Gastrocnemius medialis (tissue), 3 donors: ENCODE data around the genes SMIM6, WBP2 and TEN1.

GRCh38 chr17:75516699-75517310 is 477 bp downstream of the TSEN54 start:
- PRO-cap: unidirectional peak, minus-strand start at chr17:75516876
- RAMPAGE, long total RNA, 3 experiments: no peak in any of the 3 experiments

- PRO-cap: bidirectional peak, plus-strand start at chr17:75525697, minus-strand start at chr17:75525485
- RAMPAGE, long total RNA, 3 experiments: no peak in any of the 3 experiments
Measured at GRCh38 chr17:75524867-75525646, 440 bp upstream of the LLGL2 start.

- PRO-cap: no peak
- RAMPAGE, long total RNA, 3 experiments: no peak in any of the 3 experiments
Measured at GRCh38 chr17:75548864-75549739, 23.6 kb downstream of the LLGL2 start.

GRCh38 chr17:75558339-75558844 is 29.2 kb upstream of the MYO15B start:
- PRO-cap: no peak
- RAMPAGE, long total RNA, 3 experiments: no peak in any of the 3 experiments

DNA sequence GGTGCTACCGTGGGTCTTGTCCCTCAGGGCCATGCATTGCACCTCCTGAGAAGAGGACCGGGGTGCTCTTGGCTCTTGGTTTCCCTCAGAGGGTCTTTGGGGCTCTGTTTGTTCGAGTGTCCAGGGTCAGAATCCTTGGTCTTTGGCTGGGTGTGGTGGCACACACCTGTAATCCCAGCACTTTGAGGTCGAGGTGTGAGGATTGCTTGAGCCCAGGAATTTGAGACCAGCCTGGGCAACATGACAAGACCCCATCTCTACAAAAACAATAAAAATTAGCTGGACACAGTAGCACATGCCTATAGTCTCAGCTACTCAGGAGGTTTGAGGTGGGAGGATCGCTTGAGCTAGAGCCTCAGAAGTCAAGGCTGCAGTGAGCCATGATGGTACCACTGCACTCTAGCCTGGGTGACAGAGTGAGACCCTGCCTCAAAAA is 22.2 kb upstream of the SMIM5 start:
- PRO-cap: no peak
- RAMPAGE, long total RNA, 3 experiments: no peak in any of the 3 experiments

- PRO-cap: no peak
- RAMPAGE, long total RNA, 3 experiments: no peak in any of the 3 experiments
Measured at GRCh38 chr17:75616923-75617677, 16.1 kb upstream of the SMIM5 start.

DNA sequence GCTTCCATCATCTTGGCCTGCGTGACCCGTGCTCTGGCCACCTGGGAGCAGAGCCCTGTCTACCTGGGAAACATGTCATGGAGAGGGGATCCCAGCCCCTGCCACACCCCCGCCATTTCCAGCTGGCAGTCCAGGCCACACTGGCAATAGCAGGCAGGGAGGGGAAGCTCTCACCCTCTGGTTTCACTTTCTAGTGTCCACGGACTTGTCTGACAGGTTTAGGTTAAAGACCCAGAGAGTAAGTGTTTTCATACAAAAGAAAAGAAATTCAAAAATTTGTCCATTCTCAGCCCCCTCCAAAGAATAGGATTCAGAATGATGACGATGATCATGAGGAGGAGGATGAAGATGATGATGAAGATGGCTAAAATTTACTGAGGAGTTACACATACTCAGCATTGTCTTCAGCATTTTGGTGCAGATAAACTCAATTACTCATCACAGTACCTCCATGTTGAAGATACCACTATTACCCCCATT is 3.7 kb upstream of the SMIM6 start:
- PRO-cap: no peak
- RAMPAGE, long total RNA, 3 experiments: no peak in any of the 3 experiments

GRCh38 chr17:75646037-75646875 is at the start of gene SMIM6:
SMIM6 (plus strand) TSS chr17:75646251.
- PRO-cap: no peak
- RAMPAGE, long total RNA, 3 experiments: no peak in any of the 3 experiments

DNA sequence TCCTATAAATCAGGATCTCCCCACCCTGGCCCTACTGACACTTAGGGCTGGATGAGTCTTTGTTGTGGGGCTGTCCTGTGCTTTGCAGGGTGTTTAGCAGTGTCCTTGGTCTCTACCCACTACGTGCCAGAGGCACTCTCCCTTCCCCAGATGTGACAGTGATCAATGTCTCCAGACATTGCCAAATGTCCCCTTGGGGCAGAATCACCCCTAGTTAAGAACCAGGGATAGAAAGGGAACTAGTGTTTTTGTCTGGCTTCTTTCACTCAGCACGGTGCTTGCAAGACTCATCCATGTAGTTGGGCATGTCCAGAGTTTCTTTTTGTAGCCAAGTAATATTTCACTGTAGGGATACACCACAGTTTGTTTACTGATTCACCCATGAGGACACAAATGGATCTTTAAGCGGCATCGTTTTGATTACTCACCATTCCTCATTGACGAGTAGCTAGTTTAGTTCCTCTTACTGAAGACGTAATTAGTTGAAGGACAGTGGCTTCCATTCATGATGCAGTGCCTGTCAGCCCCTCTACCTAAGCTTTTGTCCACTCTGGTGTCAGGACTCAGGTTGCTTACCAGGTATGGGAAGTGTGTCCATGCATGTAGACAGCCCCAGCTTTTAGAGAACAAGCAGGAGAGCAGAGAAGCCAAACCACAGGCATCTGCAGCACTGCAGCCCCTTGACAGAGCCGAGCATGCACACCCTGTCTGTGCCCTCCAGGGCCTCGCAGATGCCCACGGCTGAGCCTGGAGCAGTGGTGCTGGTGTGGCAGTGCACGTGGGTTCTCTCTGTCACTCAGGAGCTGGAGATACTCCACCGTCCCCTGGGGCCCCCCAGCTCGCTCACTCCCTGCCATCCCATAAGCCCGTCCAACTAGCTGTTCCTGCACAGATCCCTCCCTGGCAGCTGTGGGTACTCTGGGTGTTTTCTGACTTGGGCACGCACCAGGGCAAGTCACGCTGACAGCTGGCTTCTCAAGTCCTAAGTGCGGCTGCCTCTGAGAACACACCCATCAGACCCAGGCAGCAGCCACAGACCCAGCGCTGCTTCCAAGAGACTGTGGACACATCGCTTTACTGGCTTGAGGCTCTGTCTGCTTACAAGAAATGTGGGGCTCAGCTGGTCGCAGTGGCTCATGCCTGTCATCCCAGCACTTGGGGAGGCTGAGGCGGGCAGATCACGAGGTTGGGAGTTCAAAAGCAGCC is 25.7 kb upstream of the ITGB4 start:
- PRO-cap: bidirectional peak, plus-strand start at position 1,013 of the sequence, minus-strand start at position 909 of the sequence
- RAMPAGE, long total RNA, 3 experiments: no peak in any of the 3 experiments

DNA sequence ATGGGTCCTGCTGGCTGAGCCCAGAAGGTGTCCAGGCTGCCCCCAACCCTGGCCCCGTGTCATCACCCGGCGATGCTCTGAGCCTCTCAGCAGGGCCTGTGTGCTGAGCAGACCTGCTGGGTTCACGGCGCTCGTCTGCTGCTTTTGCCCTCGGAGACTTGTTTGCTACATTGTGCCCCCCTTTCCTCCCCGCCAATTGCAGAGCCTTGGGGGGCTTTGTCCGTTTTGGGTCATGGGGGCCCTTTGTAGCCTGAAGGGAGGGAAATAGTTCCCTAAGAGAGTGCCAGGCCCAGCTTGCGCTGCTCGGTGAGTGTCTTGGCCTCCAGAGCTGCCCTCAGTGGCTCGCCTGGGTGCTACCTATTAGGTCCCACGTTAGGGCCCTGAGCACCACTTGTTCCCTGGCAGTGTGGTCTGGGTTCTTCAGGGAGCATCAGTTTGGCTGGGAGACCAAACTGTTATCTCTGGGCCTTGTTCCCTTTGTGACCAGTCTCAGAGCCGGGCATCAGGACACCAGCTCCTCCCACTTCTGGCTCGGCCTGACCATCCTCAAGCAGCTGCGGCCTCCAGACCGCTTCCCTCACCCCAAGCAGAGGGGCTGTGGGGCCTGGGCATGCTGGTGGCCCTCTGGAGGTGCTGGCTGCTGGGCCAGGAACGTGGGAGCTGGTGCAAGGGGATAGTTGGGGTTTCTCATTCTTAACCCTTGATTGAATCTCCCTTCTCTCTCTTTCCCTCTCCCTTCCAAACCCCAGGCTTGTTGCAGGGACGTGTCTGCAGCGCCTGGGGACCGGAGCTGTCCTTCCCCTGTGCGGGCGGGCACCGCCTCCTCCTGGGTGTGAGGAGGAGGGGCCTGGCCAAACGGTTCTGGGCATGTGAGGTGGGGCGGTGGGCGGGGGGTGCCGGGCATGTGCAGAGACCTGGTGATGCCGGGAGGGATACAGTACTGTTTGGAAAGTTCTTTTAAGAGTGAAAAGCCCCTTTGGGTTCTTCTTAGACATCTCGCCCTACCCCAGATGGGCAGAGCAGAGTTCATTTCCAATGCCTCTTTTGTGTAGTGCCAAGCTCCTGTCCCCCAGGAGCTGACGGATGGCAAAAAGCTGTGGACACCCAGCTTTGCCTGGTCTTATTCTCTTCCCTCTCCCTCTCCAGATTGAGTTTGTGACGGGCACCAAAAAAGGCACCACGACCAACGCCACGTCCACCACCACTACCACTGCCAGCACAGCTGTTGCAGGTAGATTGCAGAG is 16.0 kb upstream of the ITGB4 start:
- PRO-cap: no peak
- RAMPAGE, long total RNA, 3 experiments: no peak in any of the 3 experiments

DNA sequence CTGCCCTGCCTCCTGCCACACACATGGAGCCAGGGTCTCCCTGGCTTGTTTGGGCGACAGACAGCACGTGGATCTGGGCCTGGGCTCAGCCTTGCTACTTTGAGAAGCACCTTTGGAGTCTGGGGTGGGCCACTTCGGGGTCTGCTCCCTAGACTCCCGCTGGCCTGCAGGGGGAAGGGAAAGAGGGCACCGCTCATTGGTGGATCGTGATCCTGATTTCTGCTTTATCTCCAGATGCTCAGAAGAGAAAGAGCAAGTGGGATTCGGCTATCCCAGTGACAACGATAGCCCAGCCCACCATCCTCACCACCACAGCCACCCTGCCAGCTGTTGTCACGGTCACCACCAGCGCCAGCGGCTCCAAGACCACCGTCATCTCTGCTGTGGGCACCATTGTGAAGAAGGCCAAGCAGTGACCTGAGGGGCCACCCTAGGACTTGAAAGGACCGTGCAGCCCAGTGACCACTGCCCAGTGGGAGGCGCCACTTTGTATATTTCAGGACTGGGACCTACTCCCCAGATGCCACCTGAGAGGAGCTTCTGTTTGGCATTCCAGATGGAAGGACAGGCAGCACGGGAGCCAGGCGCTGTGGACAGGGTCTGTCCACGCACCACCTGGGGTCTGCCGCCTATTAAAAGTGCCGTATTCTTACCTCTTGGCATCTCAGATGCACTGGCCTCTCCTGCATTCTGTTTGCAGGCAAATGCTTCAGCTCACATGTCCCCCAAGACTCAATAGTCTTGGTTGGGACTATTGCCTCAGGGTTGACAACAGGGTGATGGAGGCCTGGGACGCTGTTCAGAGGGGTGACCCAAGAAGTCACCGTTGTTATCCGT is 14.9 kb upstream of the ITGB4 start:
- PRO-cap: no peak
- RAMPAGE, long total RNA, 3 experiments: no peak in any of the 3 experiments

GRCh38 chr17:75814825-75815470 is 29.3 kb downstream of the UNC13D start:
- PRO-cap: no peak
- RAMPAGE, long total RNA, 3 experiments: no peak in any of the 3 experiments

GRCh38 chr17:75845795-75846571 is 1.8 kb upstream of the UNC13D start:
- PRO-cap: no peak
- RAMPAGE, long total RNA, 3 experiments: start-site peak on the plus strand in 1 of 3 experiments, at chr17:75846434-75846535 at its widest, 9 reads per replicate

- PRO-cap: no peak
- RAMPAGE, long total RNA, 3 experiments: no peak in any of the 3 experiments
Measured at GRCh38 chr17:75848415-75849153, 4.4 kb upstream of the UNC13D start.

DNA sequence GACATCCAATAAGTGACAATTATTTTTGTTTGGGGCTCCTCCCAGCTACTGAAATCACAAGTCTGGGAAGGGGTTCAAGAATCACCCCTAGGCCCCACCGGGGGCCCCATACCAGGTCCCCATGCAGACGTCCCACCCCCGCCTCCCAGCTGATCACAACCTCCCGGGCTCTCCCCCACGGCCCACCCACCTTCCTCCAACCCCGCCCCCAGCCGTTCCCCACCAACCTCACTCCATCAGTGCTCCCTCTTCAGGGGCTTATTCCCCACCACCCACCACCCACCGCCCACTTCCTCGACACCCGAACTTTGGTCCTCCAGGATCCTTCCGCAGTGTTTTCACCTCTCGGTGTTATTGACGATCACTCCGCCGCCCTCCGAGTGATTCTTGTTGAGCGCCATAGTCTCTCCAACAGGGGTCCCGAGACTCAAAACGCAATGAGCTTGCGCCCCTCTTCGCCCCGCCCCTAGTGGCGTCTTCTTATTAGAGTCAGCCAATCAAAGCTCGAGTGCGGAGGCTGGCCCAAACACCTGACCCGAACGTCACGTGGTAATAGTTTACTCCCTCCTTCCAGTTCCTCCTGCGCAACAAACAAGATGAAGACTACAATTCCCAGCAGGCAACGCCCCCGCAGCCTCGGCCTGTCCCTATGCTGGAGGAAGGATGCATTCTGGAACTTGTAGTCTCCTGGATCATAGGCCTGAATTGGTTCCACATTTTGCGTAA is at the start of gene WBP2:
Gene WBP2, minus strand, starts transcription at position 439 of the 726 bp plus-strand sequence.
- PRO-cap: bidirectional peak, plus-strand start at position 199 of the sequence, minus-strand start at position 136 of the sequence; bidirectional peak, plus-strand start outside the sequence, minus-strand start at position 439 of the sequence
- RAMPAGE, long total RNA, 3 experiments: start-site peak on the minus strand in 3 of 3 experiments, centred at positions 419 to 436 of the sequence, 1,932 to 5,523 reads per replicate

DNA sequence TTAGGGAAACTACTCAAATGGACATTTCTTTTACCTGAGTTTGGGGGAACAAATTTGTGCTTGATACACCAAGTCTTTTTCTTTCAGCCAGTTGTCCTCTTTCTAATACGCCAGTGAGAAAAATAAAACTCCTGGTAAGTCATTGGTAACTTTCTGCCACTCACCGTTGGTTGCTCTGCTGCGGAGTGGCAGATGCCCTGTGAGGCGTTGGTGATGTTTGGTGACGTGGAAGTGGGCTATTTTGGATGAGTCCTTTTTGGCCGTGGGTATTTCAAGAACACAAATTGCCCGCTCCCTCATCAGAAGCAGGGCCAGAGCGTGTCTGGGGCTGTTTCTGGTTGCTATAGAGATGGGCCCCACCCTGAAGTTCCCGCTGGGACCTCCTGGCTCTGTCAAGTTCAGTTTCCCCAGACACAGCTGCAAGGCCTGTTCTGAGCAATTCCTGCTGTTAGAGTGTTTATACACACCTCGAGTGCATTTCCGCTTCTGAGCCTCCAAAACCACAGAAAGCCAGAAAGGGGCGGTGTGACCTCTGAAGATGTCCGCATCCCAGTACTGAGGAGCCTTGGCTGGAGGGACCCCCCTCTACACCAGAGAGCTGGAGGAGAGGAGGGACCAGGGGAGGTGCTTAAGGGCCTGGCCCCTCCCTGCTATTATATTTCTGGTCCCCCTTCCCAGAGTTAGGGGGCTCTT is 9.2 kb upstream of the WBP2 start:
- PRO-cap: no peak
- RAMPAGE, long total RNA, 3 experiments: no peak in any of the 3 experiments

GRCh38 chr17:75869069-75870377 is 8.9 kb downstream of the TRIM47 start:
- PRO-cap: no peak
- RAMPAGE, long total RNA, 3 experiments: no peak in any of the 3 experiments

GRCh38 chr17:75876628-75876970 is 1.8 kb downstream of the TRIM47 start:
- PRO-cap: no peak
- RAMPAGE, long total RNA, 3 experiments: no peak in any of the 3 experiments

DNA sequence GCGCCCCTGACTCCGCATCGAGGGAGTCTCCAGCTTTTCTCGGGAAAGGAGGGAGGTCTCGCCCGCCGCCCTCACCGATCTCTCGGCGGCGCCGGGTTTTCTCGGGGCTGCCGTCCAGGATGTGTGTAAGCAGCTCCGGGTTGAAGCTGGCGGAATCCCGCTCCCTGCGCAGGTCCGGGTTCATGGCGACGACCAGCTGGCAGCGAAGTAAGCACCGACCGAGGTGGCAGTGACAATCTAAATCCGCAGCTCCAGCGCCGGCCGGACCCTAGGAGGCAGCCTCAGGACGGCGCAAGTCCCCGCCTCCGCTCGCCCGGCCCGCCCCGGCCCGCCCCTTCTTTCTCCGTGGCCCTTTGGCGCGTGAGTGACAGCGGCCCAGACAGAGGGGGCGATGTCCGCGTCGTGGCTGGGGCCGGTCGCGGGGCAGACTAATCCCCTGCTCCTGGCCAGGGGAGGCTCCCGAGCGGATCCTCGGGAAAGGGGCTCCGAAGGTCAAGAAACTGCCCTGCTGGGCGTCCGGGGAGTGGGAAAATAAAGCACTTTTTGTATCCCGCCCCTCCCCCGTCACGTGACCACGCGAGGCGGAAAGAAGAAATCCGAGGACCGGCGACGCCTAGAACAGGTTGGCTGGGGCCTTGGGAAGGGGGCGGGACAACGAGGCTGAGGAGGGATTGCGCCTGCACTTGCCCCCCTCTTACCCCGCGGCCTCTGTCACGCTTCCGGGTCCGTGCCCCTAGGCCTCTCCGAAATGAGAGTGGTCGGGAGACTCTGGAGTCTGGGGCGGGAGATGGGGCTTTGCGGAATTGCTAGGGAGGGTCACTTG is at the start of gene TEN1:
Gene TEN1, plus strand, starts transcription at position 351 of the 823 bp plus-strand sequence.
- PRO-cap: bidirectional peak, plus-strand start at position 382 of the sequence, minus-strand start at position 270 of the sequence; bidirectional peak, plus-strand start at position 711 of the sequence, minus-strand start at position 517 of the sequence
- RAMPAGE, long total RNA, 3 experiments: start-site peak on the plus strand in 1 of 3 experiments, centred at position 362 of the sequence, 37 reads per replicate; start-site peak on the minus strand in 3 of 3 experiments, centred at positions 257 to 531 of the sequence, 34 to 1,379 reads per replicate

DNA sequence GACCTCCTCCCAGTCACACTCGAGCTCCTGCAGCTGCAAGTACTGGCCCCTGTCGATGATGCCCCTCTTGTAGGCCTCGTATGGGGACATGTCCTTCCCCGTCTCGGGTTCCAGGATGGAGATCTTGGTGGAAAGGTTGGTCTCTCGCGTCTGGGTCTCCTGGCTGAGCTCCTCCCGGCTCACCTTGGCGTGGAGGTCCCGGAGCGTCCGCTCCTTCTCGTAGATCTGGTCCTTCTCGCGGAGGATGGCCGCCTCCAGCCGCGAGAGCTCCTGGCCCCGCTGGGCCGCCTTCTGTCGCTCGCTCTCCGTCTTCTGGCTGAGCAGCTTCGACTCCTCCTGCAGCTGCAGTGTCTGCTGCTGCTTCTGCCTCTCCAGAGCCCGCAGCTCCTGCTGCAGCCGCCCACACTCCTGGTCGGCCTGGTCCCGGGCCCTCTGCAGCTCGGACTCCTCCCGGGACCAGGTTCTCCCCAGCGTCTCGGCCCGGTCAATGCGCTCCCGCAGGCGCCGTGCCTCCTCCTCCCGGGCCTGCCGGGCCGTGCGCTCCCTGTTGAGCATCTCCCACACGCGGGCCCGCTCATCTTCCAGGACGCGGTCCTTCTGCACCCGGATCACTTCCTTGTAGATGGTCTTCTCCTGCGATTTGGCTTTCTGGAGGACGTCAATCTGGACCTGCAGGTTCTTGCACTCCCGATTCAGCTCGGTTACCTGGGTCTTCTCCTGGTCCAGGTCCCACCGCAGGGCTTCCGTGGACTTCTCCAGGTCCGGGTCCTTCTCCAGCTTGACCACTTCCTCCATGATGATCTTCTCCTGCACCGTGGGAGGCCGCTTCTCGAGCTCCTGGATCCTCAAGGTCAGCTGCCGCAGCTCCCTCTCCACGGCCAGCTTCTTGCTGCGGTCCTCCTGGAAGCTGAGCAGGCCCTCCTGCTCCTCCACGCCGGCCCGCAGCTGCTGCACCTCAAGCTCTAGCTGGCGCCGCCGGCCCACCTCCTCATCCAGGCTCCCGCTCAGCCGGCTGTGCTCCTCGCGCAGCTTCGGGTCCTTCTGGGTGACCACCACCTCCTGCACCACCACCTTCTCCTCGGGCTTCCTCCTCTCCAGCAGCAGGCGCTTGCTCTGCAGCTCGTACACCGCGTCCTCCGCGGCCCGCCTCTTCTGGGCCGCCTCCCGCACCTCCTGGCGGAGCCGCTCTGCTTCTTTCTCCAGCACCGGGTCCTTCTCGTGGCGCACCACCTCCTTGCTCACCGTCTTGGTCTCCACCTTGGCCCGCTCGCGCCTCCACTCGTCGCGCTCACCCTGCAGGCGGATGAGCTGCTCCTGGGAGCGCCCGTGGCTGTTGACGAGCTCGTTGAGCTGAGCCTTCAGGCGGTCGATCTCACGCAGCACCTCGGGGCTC is 7.9 kb downstream of the CDK3 start:
- PRO-cap: no peak
- RAMPAGE, long total RNA, 3 experiments: no peak in any of the 3 experiments